CMK (cell line): ENCODE results near the genes KANK2, ZNF823, ZNF443 and GNG14.

DNA sequence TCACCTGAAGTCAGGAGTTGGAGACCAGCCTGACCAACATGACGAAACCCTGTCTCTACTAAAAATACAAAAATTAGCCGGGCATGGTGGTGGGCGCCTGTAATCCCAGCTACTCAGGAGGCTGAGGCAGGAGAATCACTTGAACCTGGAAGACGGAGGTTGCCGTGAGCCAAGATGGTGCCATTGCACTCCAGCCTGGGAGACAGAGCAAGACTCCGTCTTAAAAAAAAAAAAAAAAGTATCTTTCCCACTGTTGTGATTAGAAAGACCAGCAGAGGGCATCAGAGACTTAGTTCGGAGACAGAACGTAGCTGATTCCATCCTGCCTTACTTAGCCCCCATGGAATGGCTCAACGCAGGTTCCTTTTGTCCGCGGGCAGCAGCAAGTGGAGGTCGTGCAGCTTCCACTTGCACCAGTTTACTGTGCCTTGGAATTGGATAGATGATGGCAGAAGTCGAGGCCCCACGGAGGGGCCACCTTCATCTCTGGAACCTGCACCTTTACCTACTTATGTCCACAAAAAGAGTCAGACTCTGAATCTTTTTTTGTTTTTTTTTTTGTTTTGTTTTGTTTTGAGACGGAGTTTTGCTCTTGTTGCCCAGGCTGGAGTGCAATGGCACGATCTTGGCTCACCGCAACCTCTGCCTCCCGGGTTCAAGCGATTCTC, 8.1 kb downstream of the TIMM29 start:
- RRBS: no CpG with 5 or more reads among the region's 19 CpGs

DNA sequence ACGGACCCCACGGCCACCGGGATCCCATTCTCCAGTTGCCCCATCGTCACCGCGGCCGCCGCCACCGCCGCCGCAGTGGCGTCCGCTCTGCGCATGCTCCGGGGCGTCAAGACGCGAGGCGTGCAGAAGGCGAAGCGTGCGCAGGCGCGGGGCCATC, 332 bp upstream of the SMARCA4 start:
- RRBS: 1% methylated on average over 17 of the region's 24 CpGs

- RRBS: no CpG with 5 or more reads among the region's 7 CpGs
Measured at GRCh38 chr19:10976143-10976416, 15.2 kb downstream of the SMARCA4 start.

DNA sequence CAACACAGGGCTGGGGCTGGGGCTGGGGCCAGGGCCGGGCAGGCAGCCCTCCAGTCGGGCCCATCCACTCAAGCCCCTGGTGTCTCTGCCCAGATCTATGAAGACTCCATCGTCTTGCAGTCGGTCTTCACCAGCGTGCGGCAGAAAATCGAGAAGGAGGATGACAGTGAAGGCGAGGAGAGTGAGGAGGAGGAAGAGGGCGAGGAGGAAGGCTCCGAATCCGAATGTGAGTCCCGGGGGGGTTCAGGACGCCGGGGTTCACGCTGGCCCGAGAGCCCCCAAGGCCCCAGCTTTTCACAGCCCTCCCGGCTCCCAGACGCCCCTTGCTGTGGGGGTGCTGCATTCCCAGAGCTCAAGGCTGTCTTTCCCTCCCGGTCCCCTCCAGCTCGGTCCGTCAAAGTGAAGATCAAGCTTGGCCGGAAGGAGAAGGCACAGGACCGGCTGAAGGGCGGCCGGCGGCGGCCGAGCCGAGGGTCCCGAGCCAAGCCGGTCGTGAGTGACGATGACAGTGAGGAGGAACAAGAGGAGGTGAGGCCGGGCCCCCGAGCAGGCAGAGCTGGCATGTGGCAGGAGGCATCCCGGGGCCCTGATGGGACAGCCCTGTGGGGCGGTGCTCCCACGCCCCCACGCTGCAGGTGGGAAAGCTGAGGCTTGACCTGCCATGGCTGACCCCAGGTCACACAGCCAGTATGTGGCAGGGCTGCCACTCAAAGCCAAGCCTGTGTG, 29.4 kb upstream of the LDLR start:
- RRBS: 98% methylated on average over 14 of the region's 39 CpGs

DNA sequence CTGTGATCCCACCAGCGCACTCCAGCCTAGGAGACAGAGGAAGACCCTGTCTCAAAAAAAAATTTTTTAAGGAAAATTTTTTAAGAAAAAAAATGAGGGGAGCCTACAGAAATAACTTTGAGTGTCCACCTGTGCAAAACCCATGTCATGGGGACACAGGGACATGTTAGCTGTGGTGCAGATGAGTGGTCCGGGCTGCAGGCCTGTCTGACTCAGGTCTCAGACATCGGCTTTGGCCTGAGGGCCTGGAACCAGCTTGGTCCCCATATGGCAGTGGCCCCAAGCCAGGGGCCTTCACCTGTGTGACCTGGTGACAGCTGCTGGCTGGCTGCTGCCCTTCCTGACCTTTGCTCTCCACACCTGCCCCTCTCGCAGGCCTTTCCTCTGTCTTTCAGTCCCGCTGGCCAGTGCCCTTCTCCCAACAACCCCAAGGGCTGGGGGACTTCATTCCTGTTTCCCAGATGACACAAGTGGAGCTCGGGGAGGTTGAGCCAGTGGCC, 23.0 kb upstream of the LDLR start:
- RRBS: no CpG with 5 or more reads among the region's 6 CpGs

GRCh38 chr19:11109460-11109796, 20.2 kb downstream of the LDLR start:
- RRBS: no CpG with 5 or more reads among the region's 7 CpGs

DNA sequence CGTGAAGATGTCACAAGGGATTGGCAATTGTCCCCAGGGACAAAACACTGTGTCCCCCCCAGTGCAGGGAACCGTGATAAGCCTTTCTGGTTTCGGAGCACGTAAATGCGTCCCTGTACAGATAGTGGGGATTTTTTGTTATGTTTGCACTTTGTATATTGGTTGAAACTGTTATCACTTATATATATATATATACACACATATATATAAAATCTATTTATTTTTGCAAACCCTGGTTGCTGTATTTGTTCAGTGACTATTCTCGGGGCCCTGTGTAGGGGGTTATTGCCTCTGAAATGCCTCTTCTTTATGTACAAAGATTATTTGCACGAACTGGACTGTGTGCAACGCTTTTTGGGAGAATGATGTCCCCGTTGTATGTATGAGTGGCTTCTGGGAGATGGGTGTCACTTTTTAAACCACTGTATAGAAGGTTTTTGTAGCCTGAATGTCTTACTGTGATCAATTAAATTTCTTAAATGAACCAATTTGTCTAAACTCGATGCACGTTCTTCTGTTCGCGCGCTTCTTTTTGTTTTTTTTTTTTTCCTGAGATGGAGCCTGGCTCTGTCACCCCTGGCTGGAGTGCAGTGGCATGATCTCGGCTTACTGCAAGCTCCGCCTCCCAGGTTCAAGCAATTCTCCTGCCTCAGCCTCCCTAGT, 22.1 kb downstream of the SPC24 start:
- RRBS: no CpG with 5 or more reads among the region's 16 CpGs

GRCh38 chr19:11179664-11180494, 17.5 kb downstream of the KANK2 start:
- RRBS: 45% methylated on average over 4 of the region's 16 CpGs

DNA sequence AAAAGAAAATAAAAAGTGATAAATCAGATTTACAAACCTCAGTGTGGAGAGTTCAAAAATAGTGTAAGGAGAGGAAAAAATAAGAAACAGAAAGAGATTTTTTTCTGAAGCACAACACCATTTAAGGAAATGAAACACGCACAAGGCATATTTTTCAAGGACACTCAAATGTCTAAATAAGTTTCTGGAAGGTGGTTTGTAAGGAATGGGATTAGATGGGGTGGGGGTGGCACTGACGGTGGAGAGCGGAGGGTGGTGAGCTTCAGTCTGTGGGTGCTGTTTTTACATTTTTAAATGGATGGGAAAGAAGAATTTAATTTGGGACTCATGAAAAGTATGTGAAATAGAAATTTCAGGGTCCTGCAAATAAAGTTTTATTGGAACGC, 10.1 kb downstream of the KANK2 start:
- RRBS: no CpG with 5 or more reads among the region's 4 CpGs

DNA sequence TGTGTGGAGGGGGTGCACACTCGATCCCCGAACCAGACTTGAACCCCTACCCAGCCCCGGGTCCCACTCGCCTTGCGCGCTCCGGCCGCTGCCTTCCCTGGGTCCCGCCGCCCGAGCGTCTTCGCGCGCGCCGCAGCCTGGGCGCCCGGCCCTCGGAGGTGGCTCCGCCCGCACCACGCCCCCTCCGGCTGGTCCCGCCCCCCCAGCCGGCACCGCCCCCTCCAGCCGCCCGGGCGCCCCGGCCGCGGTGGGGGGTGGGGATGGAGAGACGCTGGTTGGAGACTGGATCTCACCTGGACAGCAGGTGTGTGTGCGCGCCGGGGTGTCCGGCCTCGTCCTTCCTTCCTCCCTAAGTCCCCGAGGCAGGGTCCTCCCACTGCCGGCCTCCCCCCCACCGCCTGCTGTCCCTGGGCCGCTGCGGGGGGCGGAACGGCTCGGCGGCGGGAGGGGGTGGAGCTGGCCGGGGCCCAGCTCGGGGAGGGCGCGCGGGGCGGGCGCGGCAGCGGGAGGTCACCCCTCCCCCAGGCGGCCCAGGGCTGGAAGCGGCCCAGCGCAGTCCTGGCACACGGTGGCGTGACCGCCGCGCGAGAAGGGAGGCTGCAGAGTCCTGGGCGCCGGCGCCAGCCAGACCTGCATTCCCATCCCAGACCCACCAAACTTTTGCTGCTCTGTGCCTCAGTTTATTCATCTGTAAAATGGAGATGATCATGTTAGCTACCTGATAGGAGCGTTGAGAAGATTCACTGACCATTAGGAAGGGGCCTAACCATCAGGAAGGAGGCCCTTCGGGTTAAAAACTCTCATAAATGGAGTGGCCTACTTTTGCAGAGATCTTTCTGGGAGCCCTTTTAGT, at the start of gene KANK2:
TSS of gene KANK2 (minus strand) at position 132 of the 853 bp plus-strand sequence.
- RRBS: 1% methylated on average over 36 of the region's 72 CpGs

DNA sequence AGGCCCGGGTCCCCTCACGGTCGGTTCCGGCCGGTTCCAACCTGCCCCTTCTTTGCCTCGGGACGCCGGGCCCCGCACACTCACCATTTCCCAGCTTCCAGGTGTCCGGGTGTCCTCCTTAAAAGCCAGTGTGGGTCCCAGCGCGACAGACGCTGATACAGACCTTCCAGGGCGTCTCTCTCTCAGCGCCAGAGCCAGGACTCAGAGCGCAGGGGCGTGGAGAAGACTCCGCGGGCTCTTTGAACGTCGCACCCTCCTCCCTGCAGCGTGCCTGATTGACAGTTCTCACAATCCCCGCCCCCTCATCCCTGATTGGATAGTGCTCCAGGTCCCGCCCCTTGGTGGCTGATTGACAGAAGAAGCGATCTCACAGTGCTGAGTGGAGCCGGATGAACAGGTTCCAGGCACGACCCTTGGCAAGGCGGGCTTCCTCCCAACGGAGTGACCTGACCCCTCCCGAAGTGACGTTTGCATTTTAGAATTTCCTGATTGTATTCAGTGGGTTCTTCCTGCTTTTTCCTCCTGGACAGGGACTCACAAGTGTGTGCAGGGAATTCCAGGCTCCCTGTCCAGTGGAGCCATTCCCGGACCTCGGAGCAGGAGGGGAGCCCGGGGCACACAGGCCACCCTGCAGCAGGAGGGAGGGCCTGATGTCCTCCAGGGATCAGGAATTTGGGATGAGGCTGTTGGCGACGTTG, at the start of gene ZNF823:
TSS of gene ZNF823 (minus strand) at position 214 of the 698 bp plus-strand sequence.
- RRBS: 0% methylated on average over 4 of the region's 36 CpGs

- RRBS: no CpG with 5 or more reads among the region's 12 CpGs
Measured at GRCh38 chr19:11906696-11907468, 18.0 kb upstream of the ZNF700 start.

DNA sequence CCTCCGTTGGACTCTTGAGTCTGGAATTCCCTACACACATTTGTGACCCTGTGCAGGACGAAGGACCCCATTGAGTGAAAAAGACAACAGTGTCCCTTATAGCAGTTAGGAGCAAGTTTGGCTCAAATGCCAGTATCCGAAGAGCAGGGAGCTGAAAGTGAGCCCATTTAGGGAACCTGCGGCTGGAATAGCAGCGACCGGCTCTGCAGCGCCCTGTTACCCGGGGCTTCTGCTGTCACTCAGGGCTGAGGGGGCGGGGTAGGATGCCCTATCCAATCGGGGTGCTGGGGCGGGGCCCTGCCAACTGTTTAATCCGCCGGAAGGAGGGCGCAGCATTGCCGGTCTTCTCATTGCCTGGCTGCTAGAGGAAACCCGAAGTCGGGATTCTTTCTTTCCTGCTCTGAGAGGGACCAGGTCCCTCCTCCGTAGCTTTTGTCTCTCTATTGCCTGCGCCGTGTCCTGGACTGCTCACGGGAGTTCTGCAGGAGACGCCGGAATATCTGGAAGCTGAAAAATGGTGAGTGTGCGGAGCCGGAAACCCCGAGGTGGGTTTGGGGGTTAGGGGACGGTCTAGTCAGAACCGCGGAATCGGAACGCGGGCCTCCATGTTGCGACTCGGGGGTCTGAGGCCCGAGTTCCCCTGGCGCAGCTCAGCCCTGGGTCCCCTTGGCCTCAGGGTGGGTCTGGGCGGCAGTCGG, 22.6 kb downstream of the ZNF763 start:
- RRBS: 2% methylated on average over 5 of the region's 38 CpGs

- RRBS: 100% methylated on average over 2 of the region's 46 CpGs
Measured at GRCh38 chr19:12194430-12195209, 31.7 kb downstream of the ZNF136 start.

DNA sequence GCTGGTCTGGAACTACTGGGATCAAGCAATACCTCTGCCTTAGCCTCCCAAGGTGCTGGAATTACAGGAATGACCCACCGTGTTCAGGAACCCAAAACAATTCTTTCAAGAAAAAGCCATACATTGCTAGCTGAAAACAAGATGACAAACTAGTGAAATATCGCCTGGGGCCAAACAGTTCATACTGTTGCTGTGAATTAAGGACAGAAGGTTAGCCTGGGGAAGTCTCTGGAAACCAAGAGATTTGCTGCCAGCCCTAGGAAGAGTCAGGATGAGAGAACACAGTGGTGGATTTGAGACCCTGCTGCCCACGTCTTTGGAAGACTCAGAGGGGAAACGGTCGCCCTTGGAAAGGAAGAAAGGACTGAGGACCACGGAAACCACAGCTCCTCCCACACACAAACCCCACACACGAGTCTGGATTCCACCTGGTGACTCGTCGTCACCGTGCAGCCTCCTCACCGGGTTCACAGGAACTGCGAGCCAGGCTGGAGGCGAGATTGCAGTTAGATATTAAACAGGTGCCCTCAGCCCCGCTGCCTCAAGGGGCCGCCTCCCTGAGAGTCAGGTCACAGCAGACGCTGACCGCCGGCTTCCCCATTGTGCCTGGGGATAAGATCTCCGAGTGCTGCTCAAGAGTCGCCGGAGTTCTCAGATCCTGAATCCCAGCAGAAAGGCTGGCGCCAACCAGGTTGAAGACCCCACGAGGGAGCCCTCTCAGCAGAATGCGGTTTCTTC, 948 bp downstream of the ZNF443 start:
- RRBS: no CpG with 5 or more reads among the region's 24 CpGs

GRCh38 chr19:12440442-12441400, at the start of gene ZNF443:
TSS of gene ZNF443 (minus strand) at chr19:12441021.
- RRBS: 1% methylated on average over 6 of the region's 66 CpGs

DNA sequence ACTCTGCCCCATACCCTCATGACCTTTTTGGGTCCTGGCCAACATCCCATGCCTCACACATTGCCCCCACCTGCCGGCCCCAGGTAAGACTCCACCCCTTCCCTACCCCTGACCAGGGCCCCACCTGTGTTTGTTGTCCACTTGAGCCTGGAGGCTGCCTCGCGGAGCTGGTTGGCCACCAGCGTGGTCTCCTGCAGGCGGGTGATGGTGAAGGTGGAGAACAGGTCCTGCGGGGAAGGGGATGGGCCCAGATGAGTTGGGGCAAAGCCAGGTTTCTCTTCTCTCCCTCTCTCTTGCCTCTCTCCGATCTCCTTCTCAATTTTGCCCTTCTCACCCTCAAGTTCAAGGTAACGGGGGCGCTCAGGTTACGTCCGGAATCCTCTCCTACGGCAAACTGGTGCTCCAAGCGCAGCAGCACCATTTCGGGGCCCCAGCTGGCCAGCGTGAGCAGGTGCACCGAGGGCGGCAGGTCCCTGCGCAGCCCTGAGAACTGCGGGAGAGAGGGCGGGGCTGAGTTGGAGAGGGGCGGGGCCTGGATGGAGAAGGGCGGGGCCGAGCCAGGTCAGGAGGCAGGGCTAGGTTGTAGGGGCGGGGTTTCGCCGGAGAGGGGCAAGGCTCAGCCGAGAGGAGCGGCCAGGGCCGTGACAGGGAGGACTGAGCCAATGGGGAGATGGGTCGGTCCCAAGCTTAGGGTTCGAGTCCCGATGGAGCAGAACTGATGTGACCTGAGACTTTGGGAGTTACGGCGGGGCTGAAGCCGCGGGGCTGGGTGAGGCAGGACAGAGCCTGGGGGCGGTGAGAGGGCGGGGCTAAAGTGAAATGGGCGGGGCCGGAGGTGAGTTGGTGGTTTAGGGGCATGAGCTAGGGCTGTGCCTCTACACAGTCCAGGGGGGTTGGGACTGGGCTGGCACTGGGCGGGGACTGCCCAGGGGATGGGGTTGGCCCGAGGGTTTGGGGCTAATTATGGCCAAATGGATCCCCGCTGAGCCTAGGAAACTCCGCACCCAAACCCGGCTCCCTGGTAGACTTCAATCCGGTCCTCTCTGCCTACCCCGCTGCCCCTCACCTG, 19.1 kb downstream of the MAN2B1 start:
- RRBS: 99% methylated on average over 2 of the region's 47 CpGs

DNA sequence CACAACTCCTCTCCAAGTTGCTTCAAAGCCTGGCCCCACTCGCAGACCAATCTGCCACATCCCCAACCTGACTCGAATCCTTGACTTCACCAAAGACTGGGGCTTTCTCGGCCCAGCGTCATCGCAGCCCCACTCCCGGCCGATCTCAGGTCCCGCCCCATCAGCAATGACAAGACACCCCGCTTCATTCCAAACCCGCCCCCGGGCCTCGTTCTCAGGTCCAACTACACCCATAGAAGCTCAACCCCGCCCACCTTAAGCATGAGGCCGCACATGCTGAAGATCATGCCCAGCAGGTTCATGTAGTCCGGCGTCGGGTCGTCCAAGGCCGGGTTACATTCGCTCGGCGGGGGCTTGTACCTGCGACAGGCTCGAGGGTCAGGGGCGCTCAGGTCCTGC, 342 bp downstream of the WDR83OS start:
- RRBS: 2% methylated on average over 15 of the region's 25 CpGs

DNA sequence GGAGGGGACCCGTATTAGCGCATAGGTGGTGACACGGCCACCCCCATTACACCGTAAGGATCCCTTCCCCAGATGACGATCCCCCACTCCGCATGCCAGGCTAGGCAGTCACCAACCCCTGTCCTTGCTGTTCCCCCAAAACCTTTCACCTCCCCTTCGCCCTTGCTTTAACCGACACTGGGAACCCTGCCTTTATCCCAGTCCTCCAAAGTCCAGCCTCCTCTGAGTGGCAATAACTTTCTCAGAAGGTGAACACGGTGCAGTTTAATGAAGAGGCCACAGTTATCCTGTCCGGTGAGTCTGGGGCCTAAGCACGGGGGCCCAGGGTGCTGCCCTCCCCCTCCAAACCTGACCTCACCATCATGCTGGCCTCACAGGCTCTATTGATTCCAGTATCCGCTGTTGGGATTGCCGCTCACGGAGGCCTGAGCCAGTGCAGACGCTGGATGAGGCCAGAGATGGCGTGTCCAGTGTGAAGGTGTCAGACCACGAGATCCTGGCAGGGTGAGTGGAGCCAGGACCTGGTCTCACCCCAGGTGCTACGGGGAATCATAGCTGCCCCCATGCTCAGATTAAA, 1.2 kb upstream of the WDR83OS start:
- RRBS: no CpG with 5 or more reads among the region's 18 CpGs

DNA sequence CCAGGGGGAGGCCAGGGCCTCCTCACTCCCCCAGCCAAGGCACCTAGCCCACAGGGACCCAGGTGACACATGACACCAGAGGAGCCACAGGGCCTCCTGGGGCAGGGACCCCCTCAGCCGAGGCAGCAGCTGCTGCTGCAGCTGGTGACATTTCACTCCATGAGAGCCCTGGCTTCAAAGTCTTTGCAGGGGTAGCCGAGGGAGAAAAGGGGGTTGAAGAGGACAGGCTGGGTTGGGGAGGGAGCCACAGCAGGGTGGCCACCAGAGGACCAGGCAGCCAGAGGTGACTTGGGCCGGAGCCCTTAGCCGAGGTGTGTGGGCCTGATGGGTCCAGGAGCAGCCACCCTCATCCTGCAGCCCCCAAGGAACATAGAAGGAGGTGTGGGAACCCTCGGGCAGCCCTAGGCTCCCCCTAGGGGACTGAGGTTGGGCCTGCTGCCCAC, at the start of gene GNG14:
TSS of gene GNG14 (plus strand) at position 413 of the 443 bp plus-strand sequence.
- RRBS: no CpG with 5 or more reads among the region's 5 CpGs